Brain (tissue), 1 donor: ENCODE measurements around the gene NKAP.

DNA sequence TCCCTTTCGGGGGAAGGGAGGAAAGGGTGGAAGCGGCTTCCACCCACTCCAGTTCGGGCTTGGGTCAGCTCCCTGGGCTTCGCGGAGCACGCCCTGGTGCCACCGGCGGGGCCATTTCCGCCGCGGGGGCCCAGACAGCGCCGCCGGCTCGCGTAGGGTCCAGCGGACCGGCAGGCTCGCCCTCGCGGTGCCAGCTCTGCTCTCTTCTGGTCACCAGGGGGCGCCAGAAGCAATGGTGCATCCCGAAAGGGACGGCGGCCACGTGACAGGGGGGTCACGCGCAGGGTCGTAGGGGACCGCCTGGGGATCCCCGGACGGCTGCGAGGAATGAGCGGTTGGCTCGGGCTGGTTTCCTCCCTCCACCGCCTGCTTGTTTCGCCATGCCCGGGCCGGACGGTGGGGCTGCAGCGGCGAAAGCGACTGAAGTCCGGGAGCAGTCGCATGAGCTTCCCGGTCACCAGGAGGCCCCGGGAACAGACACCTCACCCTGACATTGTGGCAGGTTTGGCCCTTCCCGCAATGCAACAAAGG lies 15.7 kb downstream of the ZCCHC12 start:
- RRBS = 3% methylated on average over 22 of the region's 48 CpGs

DNA sequence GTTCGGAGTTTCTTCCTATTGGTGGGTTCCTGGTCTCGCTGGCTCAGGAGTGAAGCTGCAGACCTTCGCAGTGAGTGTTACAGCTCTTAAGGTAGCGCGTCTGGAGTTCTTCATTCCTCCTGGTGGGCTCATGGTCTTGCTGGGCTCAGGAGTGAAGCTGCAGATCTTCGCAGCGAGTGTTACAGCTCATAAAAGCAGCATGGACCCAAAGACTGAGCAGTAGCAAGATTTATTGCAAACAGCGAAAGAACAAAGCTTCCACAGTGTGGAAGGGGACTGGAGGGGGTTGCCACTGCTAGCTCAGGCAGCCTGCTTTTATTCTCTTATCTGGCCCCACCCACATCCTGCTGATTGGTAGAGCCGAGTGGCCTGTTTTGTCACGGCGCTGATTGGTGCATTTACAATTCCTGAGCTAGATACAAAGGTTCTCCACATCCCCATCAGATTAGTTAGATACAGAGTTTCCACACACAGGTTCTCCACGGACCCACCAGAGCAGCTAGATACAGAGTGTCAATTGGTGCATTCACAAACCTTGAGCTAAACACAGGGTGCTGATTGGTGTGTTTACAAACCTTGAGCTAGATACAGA lies 28.5 kb upstream of the PGRMC1 start:
- RRBS = no CpG with 5 or more reads among the region's 12 CpGs

DNA sequence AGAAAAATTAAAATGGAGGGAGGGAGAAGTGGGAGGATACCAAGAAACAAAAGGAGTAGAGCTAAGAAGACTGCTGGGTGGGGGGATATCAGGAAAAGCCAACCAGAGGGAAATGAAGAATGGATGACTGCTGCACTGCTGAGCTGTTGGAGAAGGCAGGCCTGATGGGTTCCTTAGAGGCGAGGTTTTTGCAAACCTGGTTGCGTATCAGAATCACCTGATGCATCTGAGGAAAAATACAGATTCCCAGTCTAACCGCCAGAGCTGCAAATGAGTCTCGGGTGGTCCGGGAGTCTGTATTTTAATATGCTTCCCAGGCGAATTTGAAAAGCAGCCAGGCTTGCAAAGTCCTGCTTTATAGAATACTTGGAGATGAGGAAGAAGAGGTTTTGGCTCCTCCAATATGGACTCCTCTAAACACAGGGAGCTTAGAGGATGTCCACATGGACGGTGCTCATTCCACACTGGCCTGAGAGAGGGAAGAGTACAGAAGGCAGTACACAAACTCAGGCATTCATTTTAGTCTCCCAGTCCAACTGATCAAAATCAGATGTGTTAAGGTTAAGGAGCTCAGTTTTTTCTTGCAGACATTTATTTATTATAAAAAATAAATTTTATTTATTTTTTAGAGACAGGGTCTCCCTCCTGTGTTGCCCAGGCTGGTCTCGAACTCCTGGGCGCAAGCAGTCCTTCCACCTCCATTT lies 1.7 kb downstream of the PGRMC1 start:
- RRBS = no CpG with 5 or more reads among the region's 9 CpGs

DNA sequence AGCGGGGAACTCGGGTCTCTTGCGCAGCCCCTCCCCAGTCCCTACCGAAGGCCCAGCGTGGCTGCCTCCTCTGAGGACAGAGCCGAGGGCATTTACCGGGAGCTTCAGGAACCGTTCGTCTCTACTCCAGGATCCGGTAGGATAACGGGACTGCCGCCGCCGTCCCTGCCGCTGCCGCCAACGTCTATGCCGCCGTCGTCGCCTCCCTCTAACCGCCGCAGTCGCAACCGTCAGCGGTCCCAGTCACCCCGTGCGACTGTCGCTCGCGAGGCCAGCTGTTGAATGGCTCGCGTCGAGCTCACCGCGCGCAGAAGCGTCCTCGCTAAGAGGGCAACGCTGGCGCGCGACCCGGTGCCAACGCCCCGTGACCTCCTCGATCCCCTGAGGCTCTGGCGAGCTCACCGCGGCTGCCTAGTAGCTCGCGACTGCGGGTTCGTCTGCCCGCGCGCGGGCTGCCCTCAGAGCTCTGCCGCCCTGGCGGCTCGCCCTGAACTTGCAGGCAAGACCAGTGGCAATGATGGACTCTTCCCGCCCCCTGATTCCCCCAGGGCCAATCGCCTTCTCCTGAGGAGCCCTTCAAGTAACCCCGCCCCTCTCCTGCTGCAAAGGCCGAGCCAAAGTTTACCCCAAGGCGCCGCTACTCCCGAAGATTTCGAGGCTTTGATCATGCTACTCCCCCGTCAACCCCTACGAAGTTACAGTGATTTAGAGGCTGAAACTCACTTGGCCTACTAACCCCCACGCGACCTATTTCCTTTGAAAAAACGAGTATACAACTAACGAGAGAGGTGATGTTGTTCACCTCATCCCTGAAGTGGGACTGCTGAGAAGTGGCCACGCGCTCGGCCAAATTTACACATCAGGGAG lies 37.3 kb downstream of the PGRMC1 start:
- RRBS = 21% methylated on average over 3 of the region's 78 CpGs

GRCh38 chrX:119400980-119401622 lies 2.0 kb downstream of the SLC25A43 start:
- RRBS = no CpG with 5 or more reads among the region's 3 CpGs

GRCh38 chrX:119604608-119605214 lies 30.3 kb downstream of the UBE2A start:
- RRBS = no CpG with 5 or more reads among the region's 10 CpGs

DNA sequence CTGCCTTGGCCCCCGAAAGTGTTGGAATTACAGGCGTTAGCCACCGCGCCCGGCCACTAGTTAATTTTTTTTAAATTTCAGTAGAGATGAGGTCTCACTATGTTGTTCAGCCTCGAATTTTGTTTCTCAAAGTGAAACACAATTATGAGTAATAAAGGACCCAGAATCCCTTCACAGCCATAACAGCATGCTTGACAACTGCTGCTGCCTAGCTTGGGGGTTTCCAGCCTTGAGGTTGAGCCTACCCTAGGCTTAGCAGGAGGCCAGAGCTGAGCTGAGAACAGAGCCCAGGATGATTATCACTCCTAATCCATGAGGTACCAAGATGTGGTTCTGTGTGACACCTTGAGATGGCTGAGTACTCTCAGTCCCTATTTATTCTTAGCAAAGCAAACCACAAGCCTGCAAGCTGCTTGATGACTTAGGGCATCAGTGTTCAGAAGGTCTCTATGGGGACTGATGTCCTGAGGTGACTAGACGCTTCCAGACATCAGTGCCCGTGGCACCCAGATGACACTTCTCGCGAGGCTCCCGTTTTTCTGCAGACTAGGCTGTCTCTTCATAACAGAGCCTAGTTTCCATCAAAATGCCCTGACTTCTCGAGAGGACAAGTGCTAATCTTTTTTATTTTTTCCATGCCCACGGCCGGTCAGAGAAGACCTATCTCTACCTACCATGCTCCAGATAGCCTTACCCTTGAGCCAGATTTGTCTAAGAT lies 44.9 kb downstream of the SEPTIN6 start:
- RRBS = no CpG with 5 or more reads among the region's 14 CpGs

GRCh38 chrX:119755863-119756229 lies 2.5 kb upstream of the SOWAHD start:
- RRBS = no CpG with 5 or more reads among the region's 4 CpGs

- RRBS = no CpG with 5 or more reads among the region's 4 CpGs
These were observed 2.2 kb upstream of the SOWAHD start for GRCh38 chrX:119756230-119756573.

GRCh38 chrX:119784968-119785952 lies 6.2 kb downstream of the RPL39 start:
- RRBS = no CpG with 5 or more reads among the region's 9 CpGs

GRCh38 chrX:119886054-119886310 lies 9.7 kb upstream of the AKAP14 start:
- RRBS = no CpG with 5 or more reads among the region's 3 CpGs

DNA sequence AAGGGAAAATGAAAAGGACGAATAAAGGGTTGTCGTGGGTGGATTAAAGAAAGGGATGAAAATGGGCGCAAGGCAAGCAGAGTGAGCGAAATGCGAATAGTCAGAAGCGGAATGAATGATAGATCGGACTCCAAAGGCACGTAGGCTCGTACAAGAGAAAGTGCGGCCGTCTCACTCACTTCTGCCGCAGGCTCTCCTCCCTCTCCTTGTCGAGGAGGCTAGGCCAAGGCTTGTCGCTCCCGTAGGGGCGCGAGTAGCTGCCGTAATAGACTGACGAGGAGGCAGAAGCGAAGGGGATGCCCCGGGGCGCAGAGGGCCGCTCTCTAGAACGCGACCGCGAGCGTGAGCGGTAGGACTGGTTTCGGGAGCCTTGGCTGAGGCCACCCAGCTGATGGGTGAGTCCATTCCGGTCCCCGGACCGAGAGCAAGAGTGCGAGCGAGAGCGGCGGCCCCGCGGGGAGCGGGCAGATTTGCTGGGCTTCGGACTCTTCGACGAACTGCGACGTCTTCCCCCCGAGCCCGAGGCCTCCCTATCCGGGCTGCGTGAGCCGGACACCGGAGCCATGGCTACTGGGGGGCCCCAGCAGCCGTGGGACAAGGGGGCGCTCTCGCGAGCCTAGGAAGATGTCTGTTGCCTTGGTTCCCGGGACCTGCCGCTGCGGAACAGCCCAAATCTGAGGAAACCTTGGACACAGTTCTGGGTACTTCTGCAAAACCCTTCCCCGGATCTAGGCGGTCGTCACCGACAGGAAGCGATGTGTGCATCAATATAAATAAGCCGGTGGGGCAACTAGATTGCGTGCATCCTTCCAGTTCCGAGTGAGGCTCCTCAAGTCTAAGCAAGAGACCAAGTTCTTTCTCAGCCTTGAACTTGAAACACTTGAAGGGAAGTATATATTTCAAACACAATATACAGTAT lies at the start of gene NKAP:
NKAP (minus strand) TSS at position 711 of the 919 bp plus-strand sequence.
- RRBS = under 1% methylated on average over 18 of the region's 66 CpGs

GRCh38 chrX:120244480-120245545 lies 5.8 kb upstream of the ZBTB33 start:
- RRBS = no CpG with 5 or more reads among the region's 57 CpGs

DNA sequence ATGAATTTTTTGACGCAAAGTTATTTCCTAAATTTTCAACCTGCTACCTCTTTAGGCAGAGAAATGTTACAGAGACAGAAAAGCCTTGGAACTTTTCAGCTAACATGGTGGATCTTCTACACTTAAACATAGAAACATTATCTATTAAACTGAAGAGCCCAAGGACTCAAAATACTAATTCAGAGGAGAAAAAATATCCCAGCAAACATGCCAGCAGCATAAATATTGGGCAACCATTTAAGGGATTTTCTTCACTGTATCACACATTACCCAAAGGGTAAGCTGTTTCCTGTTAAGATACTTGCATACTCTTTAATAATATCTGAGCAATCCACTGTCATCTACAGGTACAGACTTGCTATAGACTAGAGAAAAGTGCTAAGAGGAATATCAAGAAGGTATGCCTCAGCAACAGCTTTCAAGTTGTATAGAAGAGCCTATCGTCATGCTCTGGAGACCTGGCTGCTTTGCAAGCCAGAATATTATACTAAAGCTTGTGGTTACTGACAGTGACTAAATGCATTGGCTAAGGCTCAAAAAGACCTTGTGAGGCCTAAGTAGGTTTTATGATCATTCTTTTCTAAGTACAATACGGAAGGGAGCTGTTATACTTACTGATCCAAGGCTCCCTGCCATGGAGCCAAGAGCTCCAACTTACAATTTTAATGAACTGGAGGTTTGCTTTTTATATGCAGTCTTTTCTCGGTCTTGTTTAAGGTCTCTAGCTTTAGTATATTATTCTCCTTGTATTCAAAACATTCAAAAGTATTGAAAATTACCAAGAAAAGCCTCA lies 11.4 kb downstream of the LAMP2 start:
- RRBS = no CpG with 5 or more reads among the region's 4 CpGs

DNA sequence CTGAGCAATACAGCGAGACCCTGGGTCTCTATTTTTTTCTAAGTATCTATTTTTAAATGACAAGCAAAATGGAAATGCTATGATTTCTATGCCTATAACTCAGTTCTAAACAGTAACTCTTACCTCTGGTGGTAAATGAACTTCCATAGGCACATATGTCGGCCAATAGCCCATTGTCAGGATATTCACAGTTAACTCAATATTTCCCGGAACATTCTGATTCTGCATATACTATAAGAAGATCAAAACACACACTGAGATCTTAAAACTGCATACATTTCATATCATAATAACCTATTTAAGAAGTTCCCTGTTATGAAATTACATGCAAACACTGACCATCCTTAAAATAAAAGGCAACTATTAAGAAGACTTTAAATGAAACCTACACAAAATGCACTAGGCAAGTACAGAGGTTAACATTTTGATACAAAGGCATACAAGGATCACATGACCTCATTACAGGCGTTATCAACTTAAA lies 23.9 kb downstream of the CUL4B start:
- RRBS = no CpG with 5 or more reads among the region's 4 CpGs

DNA sequence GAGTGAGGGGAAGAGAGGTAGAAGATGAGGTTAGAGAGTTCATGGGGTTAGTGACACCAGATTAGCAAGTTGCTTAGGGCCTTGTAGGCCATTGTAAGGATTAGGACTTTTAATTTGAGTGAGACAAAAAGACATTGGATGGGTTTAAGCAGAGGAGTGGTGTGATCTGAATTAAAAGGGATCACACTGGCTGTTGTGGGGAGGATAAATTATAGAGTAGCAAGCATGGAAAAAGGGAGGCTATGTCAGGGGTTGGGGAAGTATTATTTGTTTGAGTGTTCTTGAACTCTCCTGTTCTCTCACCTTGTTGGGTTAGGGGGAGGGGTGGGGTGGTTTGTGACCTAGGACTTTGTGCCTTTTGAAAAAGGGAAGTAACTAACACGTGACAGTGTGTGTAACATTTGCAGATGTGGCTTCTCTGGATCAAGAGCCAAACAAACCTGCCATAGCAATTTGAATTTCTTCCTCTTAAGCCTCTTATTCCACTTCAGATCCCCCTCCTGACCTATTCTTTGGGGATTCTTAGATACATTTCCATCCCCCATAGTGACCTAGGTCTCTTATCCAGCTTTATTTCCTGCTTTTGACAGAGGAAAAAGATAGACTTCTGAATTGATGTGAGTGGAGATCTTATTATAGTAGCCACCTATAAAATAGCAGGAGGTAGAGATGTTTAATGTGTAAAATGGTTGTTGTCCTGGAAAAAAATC lies 120.6 kb downstream of the CT47B1 start:
- RRBS = no CpG with 5 or more reads among the region's 1 CpG

DNA sequence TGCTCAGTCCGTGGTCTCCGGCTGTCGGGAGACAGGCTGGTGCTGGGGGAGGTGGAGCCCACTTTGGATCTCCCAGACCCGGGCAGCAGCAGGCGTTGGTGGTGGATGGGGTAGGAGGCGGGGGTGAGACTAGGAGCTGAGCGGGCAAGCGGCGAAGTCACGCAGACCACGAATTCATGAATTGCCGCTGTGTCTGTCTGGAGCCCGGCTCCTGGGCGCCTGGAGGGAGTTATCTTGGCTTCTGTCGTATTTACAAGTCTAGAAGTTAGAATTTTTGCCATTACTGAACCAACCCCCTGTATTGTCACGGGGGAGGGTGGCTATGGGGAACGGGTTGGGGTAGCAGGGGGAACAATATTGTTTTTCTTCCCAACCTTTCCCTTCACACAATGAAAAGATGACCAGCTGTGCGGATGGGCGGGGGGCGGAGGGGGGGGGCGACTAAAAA lies 1.0 kb downstream of the GRIA3 start:
- RRBS = 3% methylated on average over 3 of the region's 21 CpGs

DNA sequence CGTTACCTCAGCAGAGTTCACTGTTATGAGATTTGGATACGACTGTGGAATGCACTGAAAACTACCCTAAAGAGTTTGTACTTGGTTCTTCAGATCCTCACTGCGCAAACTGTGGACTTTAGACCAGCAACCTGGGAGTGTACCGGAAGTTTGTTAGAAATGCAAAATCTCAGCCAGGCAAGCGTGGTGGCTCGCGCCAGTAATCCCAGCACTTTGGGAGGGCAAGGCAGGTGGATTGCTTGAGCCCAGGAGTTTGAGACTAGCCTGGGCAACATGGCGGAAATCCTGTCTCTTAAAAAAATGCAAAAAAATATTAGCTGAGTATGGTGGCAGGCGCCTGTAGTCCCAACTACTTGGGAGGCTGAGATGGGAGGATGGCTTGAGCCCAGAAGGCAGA lies 9.5 kb upstream of the STAG2 start:
- RRBS = no CpG with 5 or more reads among the region's 9 CpGs